ENCODE measurements around a stretch of chr11.

DNA sequence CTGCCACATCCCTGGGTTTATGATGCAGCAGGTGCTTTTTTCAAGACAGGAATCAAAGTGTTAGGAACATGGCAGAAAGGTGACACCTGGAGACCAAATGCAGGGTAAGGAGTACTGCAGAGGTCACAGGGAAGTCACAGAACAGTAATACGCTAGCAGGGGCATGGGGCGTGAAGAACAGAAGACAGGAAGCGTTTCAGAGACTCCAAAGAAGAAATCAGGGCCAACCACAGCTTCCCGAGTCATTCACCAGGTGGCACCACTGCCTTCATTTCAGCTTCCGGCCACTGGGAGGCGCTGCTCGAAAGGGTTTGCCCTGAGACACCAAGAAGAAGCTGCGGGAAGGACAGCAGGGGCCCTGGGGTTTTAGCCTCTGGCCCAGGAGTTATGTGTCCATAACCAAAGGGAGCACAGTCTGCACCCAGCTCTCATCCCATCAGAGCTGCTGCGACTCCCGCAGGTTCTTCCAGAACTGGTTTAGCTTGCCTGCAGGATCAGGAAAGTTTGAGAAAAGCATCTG lies 32.7 kb upstream of the DEFB108B start:
- PRO-cap, 2 experiments: no peak in any of the 2 experiments
- RAMPAGE, long total RNA, 4 experiments: start-site peak on the minus strand in 1 of 4 experiments, centred at position 441 of the sequence, 5 reads per replicate

DNA sequence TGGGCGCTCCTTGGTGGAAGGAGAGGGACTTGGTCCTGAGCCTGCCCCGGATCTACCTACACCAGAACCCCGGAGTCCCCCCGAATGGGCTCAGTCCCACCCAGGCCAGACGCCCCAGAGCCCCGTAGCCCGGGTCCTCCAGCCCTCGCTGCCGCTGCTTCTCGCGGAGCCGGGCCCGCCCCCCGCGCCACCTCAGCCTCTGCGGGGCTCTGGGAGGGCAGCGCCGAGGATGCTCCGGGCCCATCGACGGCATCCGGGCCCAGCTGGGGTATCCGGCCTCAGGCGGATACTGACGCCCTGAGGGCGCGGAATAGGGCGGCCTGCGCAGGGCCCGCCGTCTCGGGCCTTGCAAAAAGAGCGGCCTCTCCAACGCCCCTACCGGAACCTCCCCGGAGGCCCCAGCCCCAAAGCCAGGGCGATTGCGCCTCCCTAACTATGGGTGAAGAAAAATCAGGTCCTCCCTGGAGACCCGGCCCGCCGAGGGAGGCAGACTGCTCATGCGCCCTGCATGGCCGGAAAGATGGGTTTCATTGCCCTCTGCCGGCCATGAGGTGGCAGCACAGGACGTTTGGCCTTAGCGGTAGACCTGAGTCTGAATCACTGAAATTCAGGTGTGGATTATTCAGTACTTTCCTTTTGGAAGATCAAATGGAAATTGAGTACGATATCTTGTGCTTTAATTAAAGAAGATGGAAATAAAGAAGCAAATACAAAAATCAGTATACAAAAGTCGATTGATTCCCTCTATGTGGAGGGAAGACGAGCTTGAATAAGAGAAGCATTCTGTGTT lies 19.4 kb upstream of the DEFB108B start:
- PRO-cap, 2 experiments: peak in 1 of 2 experiments; most common minus-strand start position 482 of the sequence (in 1)
- RAMPAGE, long total RNA, 4 experiments: no peak in any of the 4 experiments

DNA sequence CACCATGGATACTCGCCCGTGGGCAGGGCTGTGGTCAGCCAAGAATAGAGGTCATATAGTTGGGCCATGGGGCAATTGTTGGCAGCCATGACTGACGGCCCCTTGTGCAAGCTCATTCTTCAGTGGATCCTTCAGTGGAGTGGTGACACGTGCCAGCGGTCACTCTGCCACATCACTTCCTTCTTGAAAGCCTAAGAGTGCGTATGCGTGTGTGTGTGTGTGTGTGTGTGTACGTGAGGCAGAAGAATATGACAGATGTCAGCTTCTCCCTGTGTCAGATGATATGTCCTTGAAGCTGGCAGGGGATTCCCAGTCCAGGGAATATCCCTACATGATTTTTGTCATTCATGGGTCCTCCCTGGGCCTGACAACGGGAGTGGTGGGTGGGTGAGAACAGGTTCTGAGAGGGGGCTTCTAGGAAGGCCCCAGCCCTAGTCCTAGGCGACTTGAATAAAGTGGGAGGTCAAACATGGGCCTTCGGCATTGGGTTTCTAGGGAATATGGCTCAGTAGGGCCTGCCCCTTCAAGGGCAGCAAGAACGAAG lies 1.6 kb upstream of the IL18BP start:
- PRO-cap, 2 experiments: no peak in any of the 2 experiments
- RAMPAGE, long total RNA, 4 experiments: no peak in any of the 4 experiments

- PRO-cap, 2 experiments: no peak in any of the 2 experiments
- RAMPAGE, long total RNA, 4 experiments: no peak in any of the 4 experiments
Observed at GRCh38 chr11:72174208-72174493, 17.8 kb upstream of the FOLR1 start.

DNA sequence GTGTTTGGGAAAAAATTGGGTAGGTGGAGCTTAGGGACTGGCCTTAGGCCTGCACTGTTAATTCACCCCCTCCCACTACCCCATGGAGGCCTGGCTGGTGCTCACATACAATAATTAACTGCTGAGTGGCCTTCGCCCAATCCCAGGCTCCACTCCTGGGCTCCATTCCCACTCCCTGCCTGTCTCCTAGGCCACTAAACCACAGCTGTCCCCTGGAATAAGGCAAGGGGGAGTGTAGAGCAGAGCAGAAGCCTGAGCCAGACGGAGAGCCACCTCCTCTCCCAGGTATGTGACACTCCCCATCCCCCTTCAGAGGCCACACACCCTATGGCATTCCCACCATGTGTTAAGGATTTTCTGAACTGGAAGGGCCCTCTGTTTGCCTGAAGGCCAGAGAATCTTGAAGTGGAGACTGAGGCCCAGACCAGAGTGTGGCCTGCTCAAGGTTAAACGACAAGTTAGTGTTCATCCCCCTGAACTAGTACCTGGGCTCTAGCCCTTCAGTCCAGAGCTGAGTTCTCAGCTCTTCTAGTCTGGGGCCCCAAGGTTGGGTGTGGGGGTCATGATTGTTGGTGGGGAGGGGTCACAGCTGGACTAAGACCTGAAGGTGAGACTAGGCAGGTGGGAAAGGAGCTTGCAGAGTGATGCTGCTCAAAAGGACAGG lies 2.3 kb upstream of the FOLR1 start:
- PRO-cap, 2 experiments: no peak in any of the 2 experiments
- RAMPAGE, long total RNA, 4 experiments: start-site peak on the plus strand in 4 of 4 experiments, centred at positions 214 to 240 of the sequence, 33 to 590 reads per replicate

GRCh38 chr11:72217746-72218264 lies 1.2 kb downstream of the FOLR2 start:
- PRO-cap, 2 experiments: no peak in any of the 2 experiments
- RAMPAGE, long total RNA, 4 experiments: no peak in any of the 4 experiments

GRCh38 chr11:72239379-72240421 lies 4.3 kb downstream of the PHOX2A start:
- PRO-cap, 2 experiments: no peak in any of the 2 experiments
- RAMPAGE, long total RNA, 4 experiments: no peak in any of the 4 experiments

GRCh38 chr11:72404768-72405451 lies 29.4 kb downstream of the CLPB start:
- PRO-cap, 2 experiments: no peak in any of the 2 experiments
- RAMPAGE, long total RNA, 4 experiments: no peak in any of the 4 experiments

DNA sequence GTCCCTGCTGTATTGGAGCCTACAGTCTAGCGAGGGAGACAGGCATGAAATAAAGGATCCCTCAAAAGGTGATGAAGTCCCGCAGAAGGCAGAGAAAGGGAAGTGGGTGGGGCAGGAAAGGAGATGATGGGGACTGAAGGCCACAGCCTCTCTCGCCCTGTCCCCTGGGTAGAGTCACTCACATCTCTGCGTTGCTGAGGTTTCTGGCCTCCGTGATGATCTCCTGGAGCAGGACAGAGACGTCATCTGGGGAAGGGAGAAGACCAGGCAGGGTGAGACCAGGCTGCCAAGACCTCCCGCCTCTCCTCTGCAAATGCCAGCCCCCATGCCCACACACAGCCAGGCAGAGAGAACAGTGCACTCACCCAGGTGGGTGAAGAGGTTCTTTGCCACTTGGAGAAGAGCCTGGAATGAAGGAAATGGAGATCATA lies 89.0 kb downstream of the PDE2A start:
- PRO-cap, 2 experiments: no peak in any of the 2 experiments
- RAMPAGE, long total RNA, 4 experiments: no peak in any of the 4 experiments

DNA sequence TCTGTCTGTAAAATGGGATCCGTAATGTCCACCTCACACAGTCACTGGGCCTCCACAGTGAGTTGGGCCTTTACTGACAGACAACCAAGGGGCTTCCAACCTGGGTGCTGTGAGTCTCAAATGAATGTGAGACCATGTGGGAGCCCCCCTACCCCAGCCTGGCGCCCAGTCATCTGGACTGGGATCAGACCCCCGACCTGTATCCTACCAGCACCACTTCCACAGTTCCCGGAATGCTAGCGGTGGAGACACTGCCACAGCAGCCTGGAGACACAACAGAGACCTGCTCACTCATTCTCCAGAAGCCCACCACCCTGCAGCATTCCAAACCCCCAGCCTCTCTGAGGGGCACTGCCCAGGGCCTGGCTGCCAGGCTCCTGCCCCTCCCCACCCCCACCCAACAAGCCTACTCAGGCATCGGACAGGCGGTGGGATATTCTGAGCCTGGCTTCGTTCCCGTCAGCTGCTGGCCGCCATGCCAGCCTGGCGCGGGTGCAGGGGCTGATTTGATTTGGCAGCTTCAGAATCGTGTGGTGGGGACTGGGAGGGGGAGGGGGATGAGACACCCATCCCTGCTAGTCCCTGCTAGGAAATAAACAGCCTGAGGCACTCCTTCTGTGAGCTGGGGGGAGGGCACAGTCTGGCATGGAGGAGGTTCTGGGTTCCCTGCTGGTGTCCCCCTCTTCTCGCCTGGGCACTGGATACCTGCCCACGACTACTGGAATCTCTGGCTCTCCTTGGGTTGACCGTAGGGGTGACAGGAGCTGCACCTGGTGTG lies 42.5 kb downstream of the PDE2A start:
- PRO-cap, 2 experiments: no peak in any of the 2 experiments
- RAMPAGE, long total RNA, 4 experiments: no peak in any of the 4 experiments

DNA sequence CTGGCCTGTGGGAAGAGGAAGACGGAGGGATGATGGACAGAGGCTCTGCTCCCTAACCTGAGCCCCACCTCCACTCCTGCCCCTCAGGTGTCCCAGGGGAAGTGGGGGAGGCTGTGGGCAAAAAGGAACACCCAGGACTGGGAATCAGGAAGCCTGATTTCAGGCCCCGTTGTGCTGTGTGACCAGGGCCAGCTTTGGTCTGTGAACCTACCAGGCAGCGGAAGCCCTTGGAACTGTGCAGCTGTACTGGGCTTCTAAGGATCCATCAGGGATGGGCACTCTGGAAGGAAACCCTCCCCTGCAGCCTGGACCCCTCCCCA lies 40.0 kb downstream of the PDE2A start:
- PRO-cap, 2 experiments: no peak in any of the 2 experiments
- RAMPAGE, long total RNA, 4 experiments: no peak in any of the 4 experiments

- PRO-cap, 2 experiments: no peak in any of the 2 experiments
- RAMPAGE, long total RNA, 4 experiments: no peak in any of the 4 experiments
Observed at GRCh38 chr11:72635649-72636411, 38.4 kb downstream of the PDE2A start.

GRCh38 chr11:72641810-72642141 lies 32.4 kb downstream of the PDE2A start:
- PRO-cap, 2 experiments: peak in 1 of 2 experiments; most common minus-strand start chr11:72642020 (in 1)
- RAMPAGE, long total RNA, 4 experiments: no peak in any of the 4 experiments

GRCh38 chr11:72768448-72769029 lies 16.3 kb upstream of the ARAP1 start:
- PRO-cap, 2 experiments: no peak in any of the 2 experiments
- RAMPAGE, long total RNA, 4 experiments: start-site peak on the minus strand in 2 of 4 experiments, at chr11:72768366-72769005 at its widest, 6 to 17 reads per replicate

DNA sequence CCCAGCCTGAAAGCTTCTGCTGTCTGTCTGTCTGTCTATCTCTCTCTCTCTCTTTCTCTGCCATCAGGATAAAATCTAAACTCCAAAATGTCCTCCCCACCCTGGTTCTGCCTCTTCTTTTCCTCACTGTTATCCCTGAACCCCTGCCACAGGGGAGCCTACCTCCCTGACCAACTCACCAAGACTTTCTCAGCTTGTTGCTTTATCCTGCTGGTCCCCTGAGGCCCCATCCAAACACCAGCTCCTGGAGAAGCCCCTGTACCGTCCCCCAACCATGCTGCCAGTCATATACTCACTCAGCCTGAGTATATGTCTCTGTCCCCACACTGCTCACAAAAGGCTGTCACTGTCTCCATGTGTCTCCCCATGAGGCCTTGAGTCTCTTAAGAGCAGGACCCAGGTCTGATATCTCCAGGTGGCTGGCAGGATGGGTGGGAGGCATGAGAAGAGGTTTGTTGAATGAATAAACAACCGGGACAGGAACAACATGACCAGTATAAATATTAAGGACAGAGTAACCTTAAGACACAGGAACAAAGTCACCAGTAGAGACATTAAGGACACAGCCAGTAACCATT lies 20.5 kb upstream of the ARAP1 start:
- PRO-cap, 2 experiments: no peak in any of the 2 experiments
- RAMPAGE, long total RNA, 4 experiments: start-site peak on the minus strand in 3 of 4 experiments, centred at positions 204 to 279 of the sequence, 8 to 19 reads per replicate

GRCh38 chr11:72812795-72813692 lies 1.2 kb upstream of the ATG16L2 start:
- PRO-cap, 2 experiments: no peak in any of the 2 experiments
- RAMPAGE, long total RNA, 4 experiments: start-site peak on the minus strand in 1 of 4 experiments, at chr11:72813400-72813653 at its widest, 14 reads per replicate

- PRO-cap, 2 experiments: peak in 1 of 2 experiments; most common plus-strand start chr11:72832441 (in 1)
- RAMPAGE, long total RNA, 4 experiments: no peak in any of the 4 experiments
Observed at GRCh38 chr11:72832192-72832776, 18.1 kb downstream of the ATG16L2 start.

DNA sequence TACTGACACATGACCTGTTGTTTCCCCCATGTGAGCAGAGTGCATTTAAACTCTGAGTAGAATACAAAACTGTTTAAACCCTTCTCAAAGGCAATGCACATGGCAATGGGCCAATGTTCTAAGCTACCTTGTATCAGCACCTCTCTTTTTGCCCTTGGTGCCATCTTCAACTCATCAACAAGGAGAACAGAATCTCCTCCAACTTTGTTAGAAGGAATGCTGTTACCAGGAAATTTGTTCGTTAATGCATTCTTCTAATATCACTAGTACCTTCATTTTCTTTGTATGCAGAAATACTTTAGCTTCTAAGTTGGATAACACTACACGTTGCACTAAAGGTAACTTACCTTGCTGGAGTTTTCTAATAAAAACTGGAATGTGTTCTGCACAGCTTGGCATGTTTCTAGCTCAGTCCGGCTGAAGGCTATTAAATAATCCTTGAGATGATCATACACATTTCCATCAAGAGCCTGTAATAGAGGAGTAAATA lies 107.3 kb downstream of the ATG16L2 start:
- PRO-cap, 2 experiments: no peak in any of the 2 experiments
- RAMPAGE, long total RNA, 4 experiments: no peak in any of the 4 experiments

DNA sequence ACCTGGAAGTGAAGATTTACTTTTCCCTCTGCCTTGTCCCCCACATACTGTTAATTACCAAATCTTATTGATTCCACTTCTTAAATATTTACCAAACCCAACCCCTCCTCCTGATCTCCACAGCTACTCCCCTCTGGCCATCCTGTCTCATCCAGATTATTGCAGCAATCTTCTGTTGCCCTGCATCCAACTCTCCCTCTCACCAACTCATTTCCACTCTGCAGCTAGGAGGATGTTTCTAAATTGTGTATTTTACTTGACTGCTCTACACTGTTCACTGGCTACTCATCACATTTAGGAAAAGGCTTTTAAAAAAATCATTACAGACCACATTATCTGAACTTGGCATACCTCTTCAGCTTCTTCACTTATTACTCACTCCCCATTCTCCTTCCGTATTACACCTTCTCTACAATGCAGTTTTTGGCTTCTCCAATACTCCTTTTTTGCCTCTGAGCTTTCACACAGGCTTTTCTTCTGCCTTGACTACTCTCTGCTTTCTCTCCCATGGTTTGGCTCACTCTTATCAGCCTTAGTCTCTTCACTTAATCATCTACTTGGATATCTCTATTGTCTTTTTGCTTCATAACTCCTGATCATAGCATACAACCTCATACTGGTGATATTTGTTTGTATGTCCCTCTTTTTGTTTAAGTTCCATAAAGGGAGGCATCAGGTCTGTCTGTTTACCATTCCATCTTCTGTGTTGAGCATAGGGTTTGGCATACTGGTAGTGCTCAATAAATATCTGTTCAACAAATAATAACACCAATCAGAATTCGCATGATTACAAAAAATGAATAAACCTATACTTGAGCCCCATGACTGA lies 118.1 kb downstream of the ATG16L2 start:
- PRO-cap, 2 experiments: no peak in any of the 2 experiments
- RAMPAGE, long total RNA, 4 experiments: start-site peak on the minus strand in 3 of 4 experiments, centred at positions 284 to 592 of the sequence, 5 to 7 reads per replicate

DNA sequence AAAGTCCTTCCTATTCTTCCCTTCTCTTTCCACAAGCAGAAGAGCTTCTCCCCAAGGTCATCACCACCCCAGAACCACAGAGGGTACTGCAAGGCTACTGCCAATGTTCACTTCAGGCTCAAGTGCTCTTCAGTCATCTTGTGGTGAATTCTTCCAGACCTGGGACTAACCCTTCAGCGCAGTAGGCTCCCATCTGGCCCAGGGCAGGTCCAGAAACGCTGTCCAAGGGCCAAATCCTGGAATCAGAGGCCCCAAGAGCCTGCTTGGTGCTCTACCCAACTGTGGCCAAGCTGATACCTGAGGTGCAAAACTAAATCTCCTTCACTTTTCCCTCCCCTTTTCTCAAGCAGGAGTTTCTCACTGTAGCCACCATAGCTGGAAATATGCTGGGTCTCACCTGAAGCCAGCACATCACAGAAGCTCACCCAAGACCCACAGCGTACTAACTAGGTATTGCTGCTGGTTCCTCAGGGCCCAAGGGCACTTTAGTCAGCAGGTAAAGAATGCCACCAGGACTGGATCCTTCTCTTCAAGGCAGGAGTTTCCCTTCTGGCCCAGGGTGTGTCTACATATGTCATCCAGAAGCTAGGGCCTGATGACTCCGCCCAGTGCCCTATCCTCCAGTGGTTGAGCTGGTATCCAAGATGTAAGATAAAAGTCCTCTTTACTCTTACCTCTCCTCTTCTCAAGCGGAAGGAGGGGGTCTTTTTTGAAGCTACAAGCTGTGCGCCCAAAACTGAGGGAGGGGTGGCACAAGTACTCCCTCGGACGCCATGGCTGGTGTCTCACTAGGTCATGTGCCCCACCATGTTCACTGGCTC lies 27.8 kb downstream of the FCHSD2 start:
- PRO-cap, 2 experiments: no peak in any of the 2 experiments
- RAMPAGE, long total RNA, 4 experiments: no peak in any of the 4 experiments

Data from upper lobe of left lung (tissue), 5 donors.